Trachea (tissue), 1 donor: ENCODE data around the gene GIMAP7.

GRCh38 chr7:149821501-149822183 lies 16.5 kb upstream of the ZNF862 start:
- PRO-cap: no peak

GRCh38 chr7:149873033-149873664 lies 620 bp upstream of the ATP6V0E2 start:
- PRO-cap: unidirectional peak, minus-strand start at chr7:149873487; unidirectional peak, minus-strand start at chr7:149873558

DNA sequence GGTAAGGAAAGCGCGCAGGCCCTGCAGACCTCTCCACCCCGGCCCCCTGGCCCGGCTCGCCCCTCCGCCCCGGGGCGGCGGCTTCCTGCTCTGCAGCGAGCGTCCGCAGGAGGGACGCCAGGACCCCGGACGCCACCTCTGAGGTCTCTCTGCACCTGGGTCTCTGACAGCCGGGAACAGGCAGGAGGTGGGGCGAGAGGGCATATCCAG lies 305 bp downstream of the ATP6V0E2 start:
- PRO-cap: no peak

GRCh38 chr7:149883769-149884478 lies 10.2 kb downstream of the ATP6V0E2 start:
- PRO-cap: no peak

- PRO-cap: no peak
Observed at GRCh38 chr7:150010007-150010376, 136.2 kb downstream of the ATP6V0E2 start.

DNA sequence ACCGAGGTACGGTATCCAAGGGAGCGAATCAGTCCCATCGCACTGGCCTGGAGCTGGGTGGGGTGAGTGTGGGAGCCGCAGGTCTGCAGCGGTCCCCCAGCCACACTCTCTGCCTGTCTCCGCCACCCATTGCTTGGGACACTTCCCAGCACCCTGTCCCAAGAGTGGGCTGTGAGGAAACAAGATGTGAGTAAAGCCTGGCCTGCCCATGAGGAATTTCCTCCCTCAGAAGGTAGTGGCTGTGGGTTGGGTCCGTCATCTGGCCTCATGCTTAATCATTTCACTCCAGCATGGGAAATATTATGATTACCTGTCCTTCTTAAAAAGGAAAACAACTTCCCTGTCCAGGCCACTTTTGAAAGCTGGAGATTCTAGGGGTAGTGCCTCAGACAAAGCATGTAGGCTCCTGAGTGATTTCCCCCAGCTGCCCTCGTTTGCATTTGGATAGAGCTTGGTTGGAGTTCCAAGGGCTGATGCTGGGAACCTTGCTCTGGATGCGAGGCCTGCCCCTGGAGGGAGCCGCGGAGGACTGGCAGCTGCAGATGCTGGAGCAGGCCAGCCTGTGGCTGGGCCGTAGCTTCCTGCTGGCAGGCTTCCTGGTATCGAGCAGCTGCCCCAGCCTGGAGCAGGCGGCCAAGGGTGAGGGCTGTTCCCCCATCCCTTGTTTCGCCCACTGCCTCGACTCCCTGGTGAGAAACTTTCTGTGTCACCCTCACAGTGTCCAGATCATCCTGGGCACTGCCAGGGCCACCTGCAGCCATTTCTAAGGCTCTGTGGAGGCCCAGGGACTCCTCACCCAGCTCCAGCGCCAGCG lies 6.3 kb upstream of the ACTR3C start:
- PRO-cap: no peak

- PRO-cap: no peak
Observed at GRCh38 chr7:150399455-150400544, 5.7 kb upstream of the ENSG00000284691 start.

- PRO-cap: no peak
Observed at GRCh38 chr7:150483939-150484654, 30.6 kb upstream of the GIMAP7 start.

DNA sequence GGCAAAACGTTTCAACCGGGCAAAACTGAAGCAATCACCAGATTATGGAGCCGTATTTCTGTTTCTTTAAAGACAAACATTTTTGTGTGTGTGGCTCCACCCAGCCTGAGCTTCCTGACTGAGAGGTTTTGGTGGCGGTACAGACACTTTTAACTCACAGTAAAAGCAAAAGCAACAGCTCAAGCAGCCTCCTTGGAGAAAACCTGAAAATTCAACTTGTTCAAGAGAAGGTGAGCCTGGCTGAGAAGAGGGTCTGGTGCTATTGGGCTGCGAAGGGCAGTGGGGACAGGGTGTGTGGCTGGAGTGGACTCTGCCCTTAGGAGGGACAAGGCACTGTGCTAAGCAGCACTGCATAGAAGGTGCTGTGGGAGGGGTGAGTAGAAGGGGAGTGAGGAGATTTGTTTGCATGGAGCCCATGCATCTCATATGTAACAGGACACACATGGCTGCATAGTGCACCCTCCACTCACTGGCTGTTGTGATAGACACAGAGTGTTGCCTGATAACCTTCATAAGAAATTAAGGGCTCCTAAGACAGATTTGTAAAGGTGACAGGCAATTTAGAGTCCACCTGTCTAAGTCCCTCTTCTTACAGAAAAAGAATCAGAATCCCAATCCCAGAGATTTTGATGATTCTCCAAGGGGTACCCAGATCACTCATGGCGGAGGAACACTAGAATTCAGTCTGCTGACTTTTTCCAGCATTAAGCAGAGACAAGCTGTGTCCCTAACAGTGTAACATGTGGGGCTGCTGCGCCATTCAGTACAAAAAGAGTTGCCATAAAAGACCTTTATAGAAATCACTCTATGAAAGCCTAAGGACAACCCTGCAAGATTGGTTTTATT lies at the start of gene GIMAP7:
Gene GIMAP7 (plus strand): TSS at position 157 of the 846 bp plus-strand sequence.
- PRO-cap: bidirectional peak, plus-strand start at position 117 of the sequence, minus-strand start at position 120 of the sequence

- PRO-cap: bidirectional peak, plus-strand start at chr7:150516002, minus-strand start at chr7:150515925
Observed at GRCh38 chr7:150515562-150516347, 1.1 kb downstream of the GIMAP7 start.

DNA sequence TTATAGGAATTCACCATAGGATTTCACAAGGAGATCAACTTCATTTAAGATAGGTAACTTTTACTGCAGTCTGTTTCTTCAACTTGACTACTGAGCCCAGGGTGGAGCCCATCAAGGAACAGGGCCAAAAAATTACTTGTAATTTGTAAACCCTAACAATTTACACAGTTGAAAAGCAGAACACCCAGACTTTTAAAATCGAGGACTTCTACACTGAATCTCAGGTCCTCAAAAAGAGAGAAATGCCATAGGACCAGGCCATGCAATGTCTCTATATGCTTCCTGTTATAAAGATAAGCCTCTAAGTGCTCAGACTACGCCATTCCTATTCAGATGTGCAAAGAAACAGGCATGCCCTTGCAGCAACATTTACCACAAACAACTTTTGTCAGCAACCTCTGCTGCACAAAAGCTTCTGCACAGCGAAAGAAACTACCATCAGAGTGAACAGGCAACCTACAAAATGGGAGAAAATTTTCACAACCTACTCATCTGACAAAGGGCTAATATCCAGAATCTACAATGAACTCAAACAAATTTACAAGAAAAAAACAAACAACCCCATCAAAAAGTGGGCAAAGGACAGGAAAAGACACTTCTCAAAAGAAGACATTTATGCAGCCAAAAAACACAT lies 10.5 kb upstream of the GIMAP4 start:
- PRO-cap: no peak

- PRO-cap: no peak
Observed at GRCh38 chr7:150568554-150569109, 1.4 kb downstream of the GIMAP4 start.

GRCh38 chr7:150732000-150732389 lies 5.2 kb upstream of the GIMAP5 start:
- PRO-cap: no peak

- PRO-cap: no peak
Observed at GRCh38 chr7:150801128-150801996, 793 bp downstream of the TMEM176A start.

GRCh38 chr7:150954469-150955150 lies 23.5 kb downstream of the KCNH2 start:
- PRO-cap: no peak

DNA sequence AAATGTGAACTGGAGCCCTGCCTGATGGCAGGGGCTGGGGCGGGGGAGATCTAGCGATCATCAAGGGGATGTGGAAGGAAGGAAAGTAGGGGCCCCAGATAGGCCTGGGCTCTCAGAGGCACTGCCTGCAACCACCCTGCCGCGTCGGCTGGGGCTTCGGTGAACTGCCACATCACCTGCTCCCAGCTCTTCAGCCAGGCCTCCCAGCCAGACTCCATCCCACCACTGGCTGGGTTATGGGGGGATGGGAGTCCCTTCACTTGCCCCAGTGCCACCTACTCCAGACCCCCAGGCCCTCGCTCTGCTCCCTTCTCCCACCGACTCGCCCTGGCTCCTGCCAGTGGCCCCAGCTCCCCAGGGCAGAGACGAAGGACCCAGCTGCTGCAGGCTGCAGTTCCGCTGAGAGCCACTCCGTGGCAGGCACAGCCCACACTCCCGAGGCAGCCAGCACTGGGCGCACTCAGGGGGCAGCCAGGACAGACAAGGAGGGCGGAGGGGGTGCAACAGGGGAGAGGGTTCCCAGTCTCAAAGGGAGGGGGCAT lies 15.3 kb downstream of the KCNH2 start:
- PRO-cap: unidirectional peak, minus-strand start at position 348 of the sequence

GRCh38 chr7:150968224-150968430 lies 10.0 kb downstream of the KCNH2 start:
- PRO-cap: no peak

DNA sequence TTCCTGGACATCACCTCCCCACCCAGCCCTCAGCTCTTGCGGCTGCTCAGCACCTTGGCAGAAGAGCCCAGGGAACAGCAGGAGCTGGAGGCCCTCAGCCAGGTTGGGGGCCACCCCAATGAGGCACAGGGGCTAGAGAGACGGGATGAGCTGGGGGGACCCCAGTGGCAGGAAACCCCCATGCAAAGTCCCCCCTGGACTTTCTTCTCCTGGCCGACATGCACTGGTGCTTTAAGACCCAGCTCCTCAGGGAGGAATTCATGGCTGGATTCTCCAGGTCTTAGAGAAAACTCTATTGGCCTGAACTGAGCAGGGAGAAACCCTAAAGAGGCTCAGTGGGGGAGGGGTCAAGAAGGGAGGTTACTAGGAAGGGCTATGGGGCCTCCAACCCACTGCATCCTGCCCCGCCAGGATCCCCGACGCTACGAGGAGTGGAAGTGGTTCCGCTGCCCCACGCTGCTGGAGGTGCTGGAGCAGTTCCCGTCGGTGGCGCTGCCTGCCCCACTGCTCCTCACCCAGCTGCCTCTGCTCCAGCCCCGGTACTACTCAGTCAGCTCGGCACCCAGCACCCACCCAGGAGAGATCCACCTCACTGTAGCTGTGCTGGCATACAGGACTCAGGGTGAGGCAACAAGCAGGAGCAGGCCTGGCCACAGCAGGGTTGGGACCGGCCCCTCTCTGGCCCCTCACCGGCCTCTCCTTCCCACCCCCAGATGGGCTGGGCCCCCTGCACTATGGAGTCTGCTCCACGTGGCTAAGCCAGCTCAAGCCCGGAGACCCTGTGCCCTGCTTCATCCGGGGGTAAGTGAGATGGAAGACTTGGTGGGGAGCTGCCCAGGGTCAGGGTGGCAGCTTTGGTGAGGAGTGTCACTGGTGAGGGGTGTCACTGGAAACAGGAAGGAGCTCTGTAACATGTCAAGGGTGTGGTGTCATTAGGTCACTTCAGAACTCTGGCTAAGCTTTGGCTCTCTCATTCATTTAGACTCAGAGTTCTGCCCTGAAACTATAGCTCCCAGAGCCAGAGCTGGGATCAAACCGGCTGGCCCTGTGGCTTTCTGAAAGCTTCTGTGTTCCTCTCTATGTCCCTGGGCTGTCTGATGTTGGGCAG lies 13.8 kb downstream of the ATG9B start:
- PRO-cap: no peak

DNA sequence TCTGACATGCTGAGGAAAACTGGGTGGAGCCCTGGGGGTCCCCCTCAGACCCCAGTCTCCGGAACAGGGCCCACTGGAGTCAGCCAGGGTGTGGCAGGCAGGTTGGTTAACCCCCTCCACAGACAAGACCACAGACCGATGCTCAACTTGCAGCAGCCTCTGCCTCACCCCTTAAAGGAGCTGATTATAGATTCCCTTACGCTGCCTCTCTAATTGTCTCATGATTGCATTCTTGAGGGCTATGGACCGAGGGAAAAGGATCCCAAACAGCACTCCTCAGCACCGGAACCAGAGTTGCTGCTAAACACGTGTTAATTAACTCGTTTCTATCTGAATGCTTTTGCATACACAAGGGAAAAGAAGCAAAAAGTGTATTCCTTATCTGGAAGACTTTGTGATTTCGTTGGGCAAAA lies 772 bp upstream of the SLC4A2 start:
- PRO-cap: unidirectional peak, plus-strand start at position 242 of the sequence

- PRO-cap: no peak
Observed at GRCh38 chr7:151078918-151079229, 1.7 kb downstream of the FASTK start.